Pulmonary artery (tissue), 1 donor: ENCODE measurements around a stretch of chr17.

DNA sequence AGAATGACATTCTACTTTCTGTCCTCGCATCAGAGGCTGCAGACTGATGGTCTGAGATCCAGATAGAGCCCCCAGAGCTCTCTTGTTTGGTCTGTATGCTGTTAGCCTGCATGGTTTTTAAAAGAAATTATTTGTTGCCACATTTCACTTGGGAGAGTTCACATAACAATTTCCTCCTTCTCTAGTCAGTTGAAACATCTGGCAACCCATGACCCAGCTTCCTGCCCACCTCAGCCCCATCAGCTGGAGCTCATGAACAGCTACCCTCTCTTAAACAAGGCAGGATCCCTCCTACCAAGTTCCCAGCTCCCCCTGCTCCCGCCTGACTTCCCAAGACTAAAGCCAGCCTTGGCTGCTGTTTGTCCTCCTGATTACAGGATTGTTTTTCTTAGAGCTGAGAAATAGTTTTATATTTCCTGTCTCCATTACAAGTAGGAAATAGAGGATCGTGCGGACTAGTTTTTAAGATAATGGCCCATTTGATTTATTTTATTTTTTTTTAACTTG, 90.3 kb downstream of the ELAC2 start:
- PRO-cap = no peak

GRCh38 chr17:12983985-12984935, 33.6 kb downstream of the ELAC2 start:
- PRO-cap = no peak

GRCh38 chr17:12994584-12995324, 23.1 kb downstream of the ELAC2 start:
- PRO-cap = no peak

- PRO-cap = unidirectional peak, minus-strand start at chr17:13046585
Measured at GRCh38 chr17:13046357-13046857, 28.6 kb upstream of the ELAC2 start.

GRCh38 chr17:13596528-13596845, 5.2 kb downstream of the HS3ST3A1 start:
- PRO-cap = no peak

- PRO-cap = no peak
Measured at GRCh38 chr17:14197407-14197881, 39.2 kb downstream of the CDRT15 start.

GRCh38 chr17:14297109-14298085, 3.5 kb upstream of the HS3ST3B1 start:
- PRO-cap = no peak

- PRO-cap = no peak
Measured at GRCh38 chr17:14329860-14331070, 29.4 kb downstream of the HS3ST3B1 start.

DNA sequence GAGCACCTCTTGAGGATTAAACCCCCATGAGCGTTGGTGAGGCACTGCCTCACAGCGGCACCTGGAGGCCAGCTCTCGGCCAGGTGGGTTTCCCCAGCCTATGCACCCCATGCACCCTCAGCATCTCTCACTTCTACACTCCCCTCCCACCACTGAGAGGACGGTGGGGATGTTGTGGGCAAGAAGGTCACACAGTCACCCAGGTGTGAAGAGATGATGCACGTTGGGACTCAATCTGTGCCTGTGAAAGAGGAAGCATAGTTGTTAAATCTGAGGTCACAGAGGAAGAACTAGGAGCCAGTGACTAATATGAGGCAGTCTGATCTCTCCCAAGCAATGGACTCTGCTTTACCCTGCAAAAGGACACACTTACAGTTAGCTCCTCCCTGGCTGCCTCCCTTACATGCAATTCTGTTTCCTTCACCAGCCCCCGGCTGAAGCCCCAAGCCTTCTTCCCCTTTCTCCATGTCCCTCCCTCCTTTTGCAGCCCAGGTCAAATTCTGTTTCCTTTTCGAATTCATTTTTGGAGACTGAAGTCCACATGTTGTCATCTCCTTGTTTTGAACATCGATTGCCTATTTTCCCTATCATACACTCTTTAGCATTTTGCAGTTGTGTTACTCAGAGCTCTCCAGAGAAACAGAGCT, 58.5 kb downstream of the HS3ST3B1 start:
- PRO-cap = no peak

GRCh38 chr17:15307591-15307996, 33.8 kb downstream of the TEKT3 start:
- PRO-cap = no peak

DNA sequence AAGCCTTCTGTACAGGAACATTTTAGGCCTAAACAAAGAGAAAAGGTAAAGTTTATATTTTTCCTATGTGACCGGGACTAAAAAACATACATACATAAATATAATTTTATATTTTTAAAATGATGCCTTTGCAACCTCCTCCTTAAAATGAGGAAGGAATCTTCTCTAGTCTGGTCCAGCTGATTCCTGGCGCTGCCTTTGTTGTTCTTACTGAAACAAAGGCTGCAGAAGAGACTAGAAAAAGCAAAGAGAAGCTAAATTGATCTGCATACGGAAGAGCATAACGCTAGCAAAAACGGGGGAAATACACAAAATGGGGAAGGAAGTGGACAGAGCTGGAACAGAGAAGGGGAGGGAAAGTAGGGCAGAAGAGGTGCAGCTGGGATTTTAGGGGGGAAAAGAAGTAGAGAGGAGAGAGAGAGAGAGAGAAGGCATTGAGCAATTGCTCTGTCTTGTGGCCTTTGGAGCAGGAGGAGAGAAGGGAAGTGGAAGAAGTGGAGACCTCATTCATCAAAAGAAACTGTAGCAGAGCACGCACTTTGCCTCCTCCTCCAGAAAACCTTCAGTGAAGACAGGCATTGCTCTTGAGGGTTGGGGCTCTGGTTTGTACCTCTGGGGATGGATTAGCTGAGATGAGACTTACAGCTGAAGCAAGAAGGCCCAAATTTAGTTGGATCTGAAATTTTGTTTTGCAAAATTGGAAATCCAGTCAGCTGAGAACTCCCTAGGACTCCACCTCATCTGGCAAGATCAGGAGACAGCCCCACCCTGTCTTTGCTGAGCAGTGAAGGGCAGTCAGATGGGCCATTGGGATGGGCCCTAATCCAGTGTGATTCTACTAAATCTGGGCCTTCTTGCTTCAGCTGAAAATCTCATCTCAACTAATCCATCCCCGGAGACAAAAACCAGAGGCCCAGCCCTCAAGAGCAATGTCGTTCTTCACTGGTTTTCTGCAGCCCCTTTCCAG, 55.9 kb downstream of the CDRT4 start:
- PRO-cap = no peak

- PRO-cap = no peak
Measured at GRCh38 chr17:15430807-15431663, 36.4 kb downstream of the CDRT4 start.

- PRO-cap = no peak
Measured at GRCh38 chr17:15655024-15655663, 29.0 kb downstream of the TRIM16 start.

GRCh38 chr17:16003530-16004707, 4.3 kb downstream of the TTC19 start:
- PRO-cap = no peak

DNA sequence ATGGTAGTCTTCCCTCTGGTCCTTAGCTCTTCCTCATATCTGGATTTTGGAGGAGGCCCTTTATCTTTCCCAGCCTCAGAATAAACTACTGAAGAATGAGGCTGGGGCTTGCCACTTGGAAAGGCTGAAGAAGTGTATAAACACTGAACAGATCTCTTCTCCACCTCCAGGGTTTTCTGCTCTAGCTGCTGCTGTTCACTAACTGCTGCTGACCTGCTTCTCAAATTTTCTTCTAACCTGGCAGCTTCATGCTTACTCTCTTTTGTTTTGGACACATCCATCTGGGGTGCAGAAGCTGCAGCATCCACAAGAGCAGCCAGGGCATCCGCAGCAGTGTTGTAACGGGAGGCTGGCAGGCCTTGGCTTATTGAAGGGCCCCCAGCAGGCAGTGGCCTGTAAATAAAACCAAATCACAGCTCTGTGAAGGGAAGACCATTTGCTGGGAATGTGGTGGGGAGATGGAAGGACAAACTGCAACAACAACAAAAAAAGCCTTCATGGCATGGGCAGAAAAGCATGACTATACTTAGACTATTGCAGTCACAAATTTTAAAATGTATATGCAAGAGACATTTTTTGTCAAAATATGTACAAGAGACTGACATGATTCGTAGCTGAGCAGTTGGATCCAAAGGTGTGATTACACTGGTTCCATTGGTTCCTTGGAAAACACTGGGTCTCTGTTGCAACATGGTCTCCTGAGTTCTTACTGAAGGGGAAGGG, 62.0 kb downstream of the TTC19 start:
- PRO-cap = no peak

GRCh38 chr17:16146335-16146675, 69.0 kb downstream of the NCOR1 start:
- PRO-cap = no peak

DNA sequence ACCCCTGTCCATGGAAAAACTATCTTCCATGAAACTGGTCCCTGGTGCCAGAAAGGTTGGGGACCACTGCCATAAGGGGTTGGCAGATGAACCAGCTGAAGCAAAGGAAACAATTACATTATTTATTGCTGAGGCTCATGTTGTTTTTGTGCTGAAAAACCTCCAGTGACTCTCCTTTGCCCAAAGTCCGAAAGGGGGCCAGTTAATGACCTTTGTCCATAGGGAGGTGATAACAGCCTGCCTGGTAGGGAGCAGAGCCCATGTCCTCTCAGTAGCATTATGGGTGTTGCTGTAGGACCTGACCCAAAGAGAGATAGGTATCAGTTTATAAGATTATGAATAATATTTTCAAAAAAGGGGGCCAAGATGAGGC, 55.2 kb downstream of the CENPV start:
- PRO-cap = no peak

DNA sequence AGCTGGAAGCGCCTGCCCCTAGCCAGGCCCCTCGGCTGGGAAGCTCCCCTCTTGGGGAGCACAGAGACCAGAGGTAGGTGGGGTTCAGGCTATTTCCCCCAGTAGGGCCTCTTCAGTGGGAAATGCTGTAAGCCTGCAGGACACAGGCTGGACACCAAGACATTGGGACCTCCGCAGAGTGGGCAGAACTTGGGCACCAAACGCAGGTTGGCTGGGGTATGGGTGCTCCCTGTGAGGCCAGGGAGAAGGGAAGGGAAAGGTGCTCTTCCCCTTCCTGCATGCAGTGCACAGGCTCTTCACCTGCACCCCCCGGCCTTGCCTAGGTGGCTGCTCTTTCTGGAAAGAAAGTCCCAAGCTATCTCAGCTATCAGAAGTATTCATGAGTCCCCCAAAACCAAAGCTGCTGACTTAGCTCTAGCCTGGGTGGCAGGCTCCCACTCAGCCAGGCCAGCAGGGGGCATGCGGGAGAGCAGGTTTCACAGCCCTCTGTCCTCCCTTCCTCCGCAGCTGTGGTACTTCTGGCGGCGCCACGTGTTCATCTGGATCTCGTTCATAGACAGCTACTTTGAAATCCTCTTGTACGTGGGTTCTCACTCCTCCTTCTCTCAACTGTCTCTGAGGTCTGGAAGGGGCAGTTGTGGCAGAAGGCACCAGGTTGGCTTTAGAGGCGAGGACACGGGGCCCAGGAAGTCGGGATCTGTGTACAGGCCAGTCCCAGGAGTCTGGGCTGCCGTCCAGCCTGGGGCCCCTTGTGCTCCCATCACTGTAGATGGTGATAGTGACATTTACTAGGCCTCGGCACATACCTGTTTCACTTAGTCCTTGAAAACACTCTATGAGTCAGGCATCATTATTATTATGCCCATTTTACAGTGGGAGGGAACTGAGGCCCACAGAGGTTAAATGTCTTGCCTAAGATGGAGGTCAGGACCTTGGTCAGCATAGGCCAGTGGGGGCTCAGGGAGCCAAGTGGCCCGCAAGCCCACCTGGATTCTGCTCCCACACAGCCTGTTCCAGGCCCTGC, 12.8 kb downstream of the TRPV2 start:
- PRO-cap = no peak

GRCh38 chr17:16477080-16477566, 14.9 kb downstream of the LRRC75A start:
- PRO-cap = no peak

GRCh38 chr17:16746484-16747122, 56.6 kb downstream of the CCDC144A start:
- PRO-cap = no peak